NCI-H460 (cell line): ENCODE data around the gene SLIT2.

RAMPAGE:
- cytosol, long total RNA = no peak
- long total RNA = no peak
- nucleus, long total RNA = no peak
These were observed 58.5 kb downstream of the NCAPG start for GRCh38 chr4:17868898-17870094.

GRCh38 chr4:18411348-18412139, 390.0 kb upstream of the LCORL start:
RAMPAGE:
- cytosol, long total RNA = no peak
- long total RNA = no peak
- nucleus, long total RNA = no peak

RAMPAGE:
- cytosol, long total RNA = no peak
- long total RNA = no peak
- nucleus, long total RNA = no peak
These were observed 396.9 kb upstream of the LCORL start for GRCh38 chr4:18418551-18418786.

RAMPAGE:
- cytosol, long total RNA = no peak
- long total RNA = no peak
- nucleus, long total RNA = no peak
These were observed 807.5 kb upstream of the LCORL start for GRCh38 chr4:18829096-18829469.

DNA sequence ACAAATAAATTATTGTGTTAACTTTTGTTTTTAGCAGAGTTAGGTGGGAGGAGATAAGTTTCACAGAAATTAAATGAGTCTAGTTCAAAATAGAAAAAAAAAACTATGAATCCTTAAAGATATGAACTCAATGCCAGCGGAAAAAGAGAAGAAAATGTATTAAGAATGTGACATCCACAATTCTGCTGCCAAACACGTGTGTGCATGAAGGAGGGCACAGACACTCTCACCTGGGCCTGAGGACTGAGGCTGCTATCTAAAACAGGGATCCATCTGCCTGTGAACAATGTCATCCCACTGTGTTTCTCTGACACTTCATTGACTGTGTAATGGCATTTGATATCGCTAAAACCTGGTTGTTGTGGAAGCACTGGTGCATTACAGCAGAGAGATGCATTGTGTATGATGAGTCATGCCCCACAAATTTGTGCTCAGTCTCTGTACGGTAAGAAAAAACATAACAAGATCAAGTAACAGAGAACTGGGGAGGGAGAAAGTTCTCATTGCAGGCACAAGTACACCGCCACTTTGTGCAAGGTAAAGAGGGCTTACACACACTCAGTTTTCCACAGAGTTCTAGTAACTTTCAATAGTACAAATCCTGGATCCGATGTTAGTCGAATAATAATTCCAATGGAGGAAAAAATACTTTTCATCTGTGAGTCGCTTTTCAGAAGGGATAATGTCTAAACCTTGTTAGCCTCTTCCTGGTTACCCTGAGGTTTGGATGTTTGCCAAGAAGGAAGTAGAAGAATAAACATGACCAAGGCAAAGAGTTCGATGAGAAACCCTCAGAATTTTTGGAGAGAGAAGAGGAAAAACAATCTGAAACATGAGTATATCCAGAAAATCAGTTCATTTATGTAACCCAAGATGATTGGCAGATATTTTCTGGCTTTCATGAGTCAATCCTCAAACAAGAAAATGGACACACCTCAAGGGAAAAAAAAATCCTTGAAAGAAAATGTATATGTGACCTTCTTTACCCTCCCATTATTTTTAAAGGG, 512.6 kb upstream of the SLIT2 start:
RAMPAGE:
- cytosol, long total RNA = no peak
- long total RNA = no peak
- nucleus, long total RNA = no peak

DNA sequence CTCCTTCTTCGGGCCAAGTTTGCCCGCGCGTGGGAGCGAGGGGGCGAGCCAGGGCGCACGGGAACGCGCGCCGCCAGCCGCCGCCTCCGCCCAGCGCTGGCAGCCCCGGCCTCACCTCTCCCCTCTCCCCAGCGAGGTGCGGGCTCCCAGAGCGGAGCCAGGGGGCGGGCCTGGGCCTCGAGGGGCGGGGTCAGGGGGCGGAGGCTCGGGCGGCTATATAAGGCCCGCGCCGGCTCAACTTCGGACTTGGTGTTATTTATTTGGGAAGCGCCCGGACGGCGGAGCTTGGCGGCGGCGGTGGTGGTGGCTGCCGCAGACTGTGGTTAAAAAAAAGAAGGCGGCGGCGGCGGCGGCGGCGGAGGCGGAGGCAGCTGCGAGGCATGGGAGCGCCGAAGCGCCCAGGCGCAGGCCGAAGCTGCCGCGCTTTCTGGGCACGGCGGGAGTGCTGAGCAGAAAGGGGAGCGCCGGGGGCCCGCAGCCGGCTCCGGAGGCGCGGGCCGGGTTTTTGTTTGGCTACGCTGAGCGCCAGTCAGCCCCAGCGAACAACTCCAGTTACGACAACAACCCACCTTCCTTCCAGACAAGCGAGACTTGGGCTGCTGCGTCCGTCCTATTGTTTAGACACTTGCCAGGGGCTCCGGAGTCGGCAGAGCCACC, at the start of gene SLIT2:
Gene SLIT2, plus strand, starts transcription at position 245 of the 657 bp plus-strand sequence.
RAMPAGE:
- cytosol, long total RNA = no peak
- long total RNA = no peak
- nucleus, long total RNA = no peak

DNA sequence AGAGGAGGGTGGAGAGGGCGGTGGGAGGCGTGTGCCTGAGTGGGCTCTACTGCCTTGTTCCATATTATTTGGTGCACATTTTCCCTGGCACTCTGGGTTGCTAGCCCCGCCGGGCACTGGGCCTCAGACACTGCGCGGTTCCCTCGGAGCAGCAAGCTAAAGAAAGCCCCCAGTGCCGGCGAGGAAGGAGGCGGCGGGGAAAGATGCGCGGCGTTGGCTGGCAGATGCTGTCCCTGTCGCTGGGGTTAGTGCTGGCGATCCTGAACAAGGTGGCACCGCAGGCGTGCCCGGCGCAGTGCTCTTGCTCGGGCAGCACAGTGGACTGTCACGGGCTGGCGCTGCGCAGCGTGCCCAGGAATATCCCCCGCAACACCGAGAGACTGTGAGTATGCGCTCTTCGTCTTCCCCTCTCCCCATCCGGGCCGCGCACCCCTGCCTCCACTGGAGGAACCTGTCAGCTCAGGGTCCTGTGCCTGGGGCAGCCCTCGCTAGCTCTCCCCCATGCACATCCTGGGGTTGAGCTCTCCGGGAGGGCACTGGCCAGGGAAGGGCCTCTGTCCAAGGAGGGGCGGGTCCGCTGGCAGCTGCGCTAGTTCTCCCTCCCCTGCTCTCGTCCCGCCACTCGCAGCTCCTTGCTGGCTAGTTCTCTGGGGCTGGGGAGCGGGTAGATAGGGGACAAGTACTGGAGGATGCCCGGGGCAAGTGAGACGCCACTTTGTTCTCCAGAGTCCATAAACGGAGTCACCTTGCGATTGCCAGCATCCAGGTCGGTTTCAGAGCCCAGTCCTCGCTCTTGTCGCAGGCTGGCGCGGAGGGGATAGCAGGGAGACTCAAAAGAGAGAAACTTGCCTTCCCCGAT, 2.1 kb downstream of the SLIT2 start:
RAMPAGE:
- cytosol, long total RNA = no peak
- long total RNA = no peak
- nucleus, long total RNA = no peak

DNA sequence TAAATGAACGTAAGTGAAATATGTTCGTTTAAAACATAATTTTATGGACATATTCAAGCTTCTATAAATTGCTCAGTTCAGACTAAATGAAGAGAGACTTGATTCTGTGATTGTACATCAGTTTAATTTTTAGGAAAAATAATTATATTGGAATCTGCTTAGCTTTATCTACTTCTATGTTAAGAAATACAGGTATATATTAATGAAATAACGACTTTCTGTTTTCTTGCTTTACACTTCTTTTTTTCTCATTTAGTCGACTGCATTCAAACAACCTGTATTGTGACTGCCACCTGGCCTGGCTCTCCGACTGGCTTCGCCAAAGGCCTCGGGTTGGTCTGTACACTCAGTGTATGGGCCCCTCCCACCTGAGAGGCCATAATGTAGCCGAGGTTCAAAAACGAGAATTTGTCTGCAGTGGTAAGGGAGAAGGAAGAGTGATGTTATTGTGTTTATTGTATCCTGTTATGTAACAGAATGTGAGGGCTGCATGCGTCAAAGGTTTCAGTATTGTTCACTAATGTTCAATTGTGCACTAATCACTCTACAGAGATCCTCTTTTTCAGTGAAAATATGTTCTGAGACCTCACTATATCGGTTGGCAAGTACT, 211.6 kb upstream of the PACRGL start:
RAMPAGE:
- cytosol, long total RNA = no peak
- long total RNA = no peak
- nucleus, long total RNA = no peak

GRCh38 chr4:22442862-22443370, 73.0 kb downstream of the ADGRA3 start:
RAMPAGE:
- cytosol, long total RNA = no peak
- long total RNA = no peak
- nucleus, long total RNA = no peak

DNA sequence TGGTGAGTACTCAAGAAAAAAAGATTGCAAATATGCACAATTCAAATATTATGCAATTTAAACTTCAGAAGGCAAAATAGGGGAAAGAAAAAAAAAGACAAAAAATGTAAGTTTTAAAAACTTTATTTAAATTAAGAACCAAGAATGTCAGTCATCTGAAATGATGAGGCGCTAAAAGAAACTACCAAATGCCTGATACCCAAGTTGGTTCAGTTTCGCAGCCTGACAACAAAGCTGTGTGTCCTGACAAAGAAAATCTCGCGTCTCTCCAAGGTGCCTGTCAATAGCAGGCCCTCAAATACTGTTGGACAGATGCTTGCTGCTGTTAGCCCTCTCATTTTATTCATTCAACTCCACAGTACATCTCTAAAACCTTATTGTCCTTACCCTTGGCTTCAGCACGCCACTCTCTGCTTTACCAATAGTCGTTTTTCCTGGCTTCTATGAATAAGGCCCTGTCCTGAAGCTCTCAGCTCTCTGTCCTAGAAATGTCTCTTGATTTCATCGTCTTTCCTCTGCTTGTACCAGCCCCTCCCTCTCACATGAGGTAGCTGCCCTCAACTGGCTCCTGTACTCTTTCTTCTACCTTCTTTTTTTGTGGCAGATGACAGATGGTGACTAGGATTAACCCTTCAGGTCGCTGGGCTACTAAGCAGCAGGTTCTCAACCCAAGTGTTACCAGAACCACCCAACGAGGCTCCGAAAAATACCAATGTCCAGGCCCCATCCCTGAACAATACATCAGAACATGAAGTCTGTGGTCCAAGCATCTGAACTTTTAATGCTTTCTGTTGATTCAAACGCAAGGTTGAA, 11.5 kb downstream of the ADGRA3 start:
RAMPAGE:
- cytosol, long total RNA = no peak
- long total RNA = no peak
- nucleus, long total RNA = no peak

DNA sequence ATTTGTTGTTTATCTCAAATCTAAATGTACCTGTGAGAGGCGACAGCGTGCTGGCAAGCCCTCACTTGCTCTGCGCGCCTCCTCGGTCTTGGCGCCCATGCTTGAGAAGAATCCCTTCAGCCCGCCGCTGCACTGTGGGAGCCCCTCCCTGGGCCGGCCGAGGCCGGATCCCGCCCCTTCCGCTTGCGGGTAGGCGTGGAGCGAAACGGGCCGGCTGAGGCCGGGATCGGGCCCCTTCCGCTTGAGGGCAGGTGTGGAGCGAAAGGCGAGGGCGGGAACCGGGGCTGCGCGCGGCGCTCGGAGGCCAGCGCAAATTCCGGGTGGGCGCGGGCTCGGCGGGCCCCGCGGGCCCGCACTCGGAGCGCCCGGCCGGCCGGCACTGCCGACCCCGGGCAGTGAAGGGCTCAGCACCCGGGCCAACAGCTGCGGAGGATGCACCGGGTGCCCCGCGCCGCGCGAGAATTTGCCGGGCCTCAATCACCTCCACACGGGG, 118.7 kb upstream of the ADGRA3 start:
RAMPAGE:
- cytosol, long total RNA = no peak
- long total RNA = no peak
- nucleus, long total RNA = no peak

DNA sequence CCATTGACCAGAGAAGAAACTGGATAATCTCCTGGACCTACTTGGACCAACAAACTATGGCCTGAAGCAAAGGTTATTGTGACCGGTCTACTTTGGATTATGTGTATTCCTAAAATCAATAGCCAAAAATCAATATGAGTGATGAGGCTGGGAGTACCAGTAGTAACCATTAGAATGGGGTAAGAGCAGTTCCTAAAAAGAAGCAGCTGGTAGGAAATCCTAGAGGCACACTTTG, 249.3 kb downstream of the PPARGC1A start:
RAMPAGE:
- cytosol, long total RNA = no peak
- long total RNA = no peak
- nucleus, long total RNA = no peak

GRCh38 chr4:23820719-23821276, 69.0 kb downstream of the PPARGC1A start:
RAMPAGE:
- cytosol, long total RNA = no peak
- long total RNA = no peak
- nucleus, long total RNA = no peak

DNA sequence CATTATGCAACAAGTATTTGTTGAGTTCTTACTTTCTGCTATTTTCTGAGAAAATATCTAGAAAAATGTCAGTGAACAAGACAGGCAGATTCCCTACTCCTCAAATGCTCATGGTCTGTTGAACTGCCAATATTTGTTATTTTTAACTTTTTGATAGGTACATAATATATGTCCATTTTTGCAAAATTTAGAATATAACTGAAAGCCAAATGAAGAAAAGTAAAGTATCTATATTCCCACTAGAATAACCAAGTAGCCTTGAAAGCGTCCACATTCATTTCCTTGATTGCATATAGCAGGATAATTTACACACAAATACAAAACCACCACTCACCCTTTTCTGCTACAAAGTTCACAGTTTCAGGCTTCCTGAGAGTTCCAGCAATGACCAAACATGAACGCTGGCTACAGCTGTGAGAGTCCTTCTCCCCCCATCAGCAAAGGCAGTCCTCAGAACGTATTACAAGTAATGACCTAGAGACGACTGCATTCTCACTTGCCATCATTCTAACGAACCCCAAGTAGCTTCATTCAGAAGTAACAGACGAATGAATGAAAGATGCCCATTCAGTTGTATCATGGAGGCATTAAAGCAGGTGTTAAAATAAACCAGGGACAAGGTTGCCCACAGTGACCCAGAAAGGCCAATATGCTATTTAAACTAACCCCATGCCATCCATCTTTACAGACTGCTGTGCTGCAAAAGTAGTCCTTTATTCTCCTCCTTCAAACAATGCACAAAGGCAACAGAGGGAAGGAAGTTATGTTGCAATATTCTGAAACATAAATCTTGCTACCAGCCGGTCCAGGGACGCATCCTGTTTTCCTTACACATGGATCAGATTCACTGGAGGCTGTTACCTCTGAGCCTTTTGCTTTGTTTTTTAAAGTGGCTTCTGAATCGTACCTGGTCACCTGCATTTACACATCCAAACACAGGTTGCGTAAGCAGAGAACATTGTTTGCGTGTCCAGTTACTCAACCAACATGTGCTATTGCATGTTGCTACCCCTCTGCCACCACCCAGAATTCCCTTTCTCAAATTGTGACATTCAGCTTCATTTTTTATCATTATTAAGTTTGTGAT, 9.1 kb downstream of the PPARGC1A start:
RAMPAGE:
- cytosol, long total RNA = no peak
- long total RNA = no peak
- nucleus, long total RNA = no peak

DNA sequence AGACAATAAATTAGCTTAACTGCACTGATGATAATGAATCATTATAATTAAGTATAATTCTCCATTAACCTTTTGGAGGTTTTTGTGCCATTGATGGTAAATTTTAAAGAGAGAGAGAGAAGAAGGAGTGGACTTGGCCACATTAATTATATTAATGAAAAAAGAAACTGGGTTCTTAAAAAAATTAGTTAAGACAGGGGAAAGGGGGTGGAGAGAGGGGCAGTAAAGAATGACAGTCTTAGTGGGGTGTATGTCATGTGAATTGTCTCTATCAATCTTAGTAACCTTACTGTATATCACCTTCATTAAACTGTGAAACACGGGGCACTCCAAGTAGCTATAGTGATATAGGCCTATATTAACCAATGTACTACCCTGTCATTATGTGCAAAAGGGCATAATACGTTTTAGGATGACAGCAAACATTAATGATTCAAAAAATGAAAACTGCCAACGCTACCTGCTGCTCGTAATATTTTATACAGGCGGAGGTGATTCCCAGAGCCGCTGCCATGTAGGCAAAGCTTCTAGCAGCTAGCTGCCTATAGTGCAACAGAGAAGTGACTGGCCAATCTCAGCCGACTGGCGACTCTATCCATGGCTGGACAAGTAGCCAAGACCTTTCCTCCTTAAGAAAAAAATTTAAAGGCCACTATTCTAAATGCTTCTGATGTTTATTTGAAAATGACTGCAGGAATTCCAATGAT, 2.0 kb downstream of the PPARGC1A start:
RAMPAGE:
- cytosol, long total RNA = no peak
- long total RNA = no peak
- nucleus, long total RNA = no peak

RAMPAGE:
- cytosol, long total RNA = no peak
- long total RNA = no peak
- nucleus, long total RNA = no peak
These were observed 55.7 kb upstream of the PPARGC1A start for GRCh38 chr4:23945355-23946054.

DNA sequence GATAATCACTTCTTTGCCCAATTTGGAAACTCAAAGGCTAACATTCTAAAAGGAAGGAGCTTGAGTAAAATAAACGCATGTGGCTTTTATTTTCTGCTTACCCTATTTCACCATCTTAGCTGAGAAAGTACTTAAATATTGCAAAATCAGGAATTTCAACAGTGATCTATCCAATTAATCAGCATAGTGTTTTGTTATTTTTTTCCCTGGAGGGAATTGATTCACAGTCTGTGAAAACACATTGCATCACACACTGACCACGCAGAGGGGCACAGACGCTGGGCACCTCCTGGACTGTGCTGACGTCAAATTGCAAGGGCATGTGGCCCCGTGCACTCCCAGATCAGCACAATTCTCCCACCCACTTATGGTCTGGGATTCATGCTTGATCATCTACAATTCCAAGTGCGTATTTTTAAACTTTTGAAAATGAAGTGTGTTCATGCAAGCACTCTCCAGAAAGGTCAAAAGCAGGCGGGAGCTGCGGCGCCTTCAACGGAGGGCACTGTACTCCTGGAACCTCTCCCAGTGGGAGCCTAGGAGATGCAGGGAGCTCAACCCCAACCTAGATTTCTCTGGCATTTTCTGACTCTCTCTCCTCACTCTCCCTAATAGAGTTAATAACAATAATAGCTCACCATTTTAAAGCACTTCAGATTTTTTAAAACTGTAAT, 320.6 kb upstream of the PPARGC1A start:
RAMPAGE:
- cytosol, long total RNA = no peak
- long total RNA = no peak
- nucleus, long total RNA = no peak

DNA sequence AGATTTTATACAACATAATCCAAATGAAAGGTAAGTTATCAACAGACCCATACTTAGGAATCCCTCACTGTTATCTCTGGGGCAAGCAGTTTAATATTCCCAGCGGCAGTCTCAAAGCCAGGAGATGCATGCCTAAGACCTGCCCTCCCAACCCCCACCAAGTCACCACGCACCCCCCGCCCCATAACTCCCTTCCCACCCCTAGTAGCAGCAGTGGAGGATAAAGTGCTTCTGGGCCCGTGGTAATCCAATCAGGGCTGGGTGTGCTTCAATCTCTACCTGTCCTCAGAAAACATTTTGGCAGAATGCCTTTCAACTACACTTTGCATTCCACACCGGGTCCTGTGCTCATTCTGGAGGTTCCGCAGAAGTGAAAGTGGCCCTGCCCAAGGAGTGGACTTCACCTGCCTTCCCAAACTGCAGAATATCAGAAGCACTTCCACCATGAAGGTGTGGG, 322.4 kb downstream of the DHX15 start:
RAMPAGE:
- cytosol, long total RNA = no peak
- long total RNA = no peak
- nucleus, long total RNA = no peak

DNA sequence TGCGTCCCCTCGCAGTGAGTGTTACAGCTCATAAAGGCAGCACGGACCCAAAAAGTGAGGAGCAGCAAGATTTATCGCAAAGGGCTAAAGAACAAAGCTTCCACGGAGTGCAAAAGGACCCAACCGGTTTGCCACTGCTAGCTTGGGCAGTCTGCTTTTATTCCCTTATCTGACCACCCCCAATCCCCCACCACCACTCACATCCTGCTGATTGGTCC, 14.3 kb upstream of the DHX15 start:
RAMPAGE:
- cytosol, long total RNA = no peak
- long total RNA = no peak
- nucleus, long total RNA = no peak

DNA sequence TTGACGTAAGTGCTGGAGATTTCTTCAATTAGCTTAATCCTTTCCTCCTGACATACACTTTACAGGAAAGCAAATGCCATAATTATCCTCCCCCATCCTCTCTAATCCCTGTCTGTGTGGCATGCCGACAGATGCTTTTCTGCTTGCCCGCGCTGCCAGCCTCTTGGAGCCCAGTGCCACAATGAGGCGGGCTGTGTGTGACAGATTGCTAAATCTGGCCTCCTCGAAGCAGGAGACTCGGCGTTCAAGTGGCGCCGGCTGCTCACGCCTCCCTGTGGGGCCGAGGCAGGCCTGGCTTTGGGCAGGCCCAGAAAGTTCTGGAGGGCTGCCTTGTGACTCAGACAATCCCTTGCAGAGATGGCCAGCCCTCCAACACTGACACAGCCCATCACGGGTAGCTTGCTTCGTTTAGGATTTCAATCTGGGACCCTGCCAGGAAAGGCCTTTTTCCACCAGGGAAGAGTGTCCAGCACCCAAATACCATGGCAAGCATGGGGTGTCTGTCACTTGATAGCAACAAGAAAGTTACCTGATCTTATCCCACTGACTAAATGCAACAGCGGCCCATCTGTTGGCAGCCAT, 64.8 kb upstream of the SOD3 start:
RAMPAGE:
- cytosol, long total RNA = no peak
- long total RNA = no peak
- nucleus, long total RNA = no peak